Bronchus fibroblast of lung (primary cell): ENCODE measurements around a stretch of chr17.

- RAMPAGE, long total RNA = no peak
Measured at GRCh38 chr17:50184052-50185195, 17.0 kb downstream of the COL1A1 start.

GRCh38 chr17:50206873-50207281 is 5.4 kb upstream of the COL1A1 start:
- RAMPAGE, long total RNA = no peak

DNA sequence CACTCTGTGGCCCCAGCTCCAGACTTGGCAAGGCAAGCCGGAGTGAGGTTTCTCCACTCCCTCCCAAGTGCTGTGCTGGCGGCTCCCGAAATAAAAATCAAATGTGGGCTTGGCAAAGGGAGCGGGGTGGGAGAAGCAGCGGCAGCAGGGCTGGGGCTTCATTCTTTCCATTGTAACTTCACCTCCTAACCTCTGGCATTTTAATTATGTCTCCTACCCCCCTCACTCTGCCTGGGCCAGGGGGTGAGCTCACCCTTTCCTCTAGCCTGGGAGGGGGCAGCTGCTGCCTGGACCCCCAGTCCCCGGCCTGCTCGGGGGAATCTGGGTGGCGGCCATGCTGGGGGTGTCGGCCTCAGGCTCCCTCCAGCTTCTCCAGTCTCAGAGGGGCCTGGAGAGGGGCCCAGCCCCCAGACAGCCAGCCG is 14.5 kb upstream of the TMEM92 start:
- RAMPAGE, long total RNA = no peak

- RAMPAGE, long total RNA = no peak
Measured at GRCh38 chr17:50275204-50275606, 939 bp downstream of the TMEM92 start.

- RAMPAGE, long total RNA = no peak
Measured at GRCh38 chr17:50345552-50345991, 354 bp upstream of the XYLT2 start.

GRCh38 chr17:50391384-50391736 is 6.0 kb downstream of the LRRC59 start:
- RAMPAGE, long total RNA = no peak

- RAMPAGE, long total RNA = no peak
Measured at GRCh38 chr17:50466820-50467468, 1.7 kb downstream of the CHAD start.

- RAMPAGE, long total RNA = no peak
Measured at GRCh38 chr17:50482436-50483003, 3.9 kb downstream of the RSAD1 start.

DNA sequence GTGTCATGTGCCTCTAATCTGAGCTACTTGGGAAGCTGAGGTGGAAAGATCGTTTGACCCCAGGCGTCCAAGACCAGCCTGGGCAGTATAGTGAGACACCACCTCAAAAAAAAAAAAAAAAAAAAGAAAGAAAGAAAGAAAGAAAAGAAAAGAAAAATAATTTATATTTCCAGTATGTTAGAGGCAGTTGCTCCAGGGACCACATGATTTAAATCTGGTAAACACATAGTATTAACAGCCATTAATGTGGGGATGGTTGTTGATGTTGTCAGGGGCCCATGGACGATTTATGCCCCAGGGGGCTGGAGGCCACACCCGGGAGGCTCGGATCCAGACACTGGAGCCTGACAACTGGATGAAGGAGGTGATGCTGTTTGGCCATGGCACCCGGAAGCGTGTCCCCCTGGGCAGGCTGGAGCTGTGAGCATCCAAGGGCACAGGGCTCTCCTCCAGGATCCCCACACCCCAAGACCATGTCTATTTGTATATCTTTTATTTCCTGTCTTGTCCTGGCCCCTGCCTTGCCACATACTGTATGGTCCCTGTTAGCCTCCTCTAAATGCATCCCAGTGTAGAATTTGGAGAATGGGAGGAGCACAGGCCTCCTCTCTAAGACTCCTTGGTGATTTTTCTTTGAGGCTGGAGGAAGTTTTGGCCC is 4.5 kb downstream of the RSAD1 start:
- RAMPAGE, long total RNA = no peak

GRCh38 chr17:50511014-50511363 is 2.8 kb downstream of the MYCBPAP start:
- RAMPAGE, long total RNA = no peak

DNA sequence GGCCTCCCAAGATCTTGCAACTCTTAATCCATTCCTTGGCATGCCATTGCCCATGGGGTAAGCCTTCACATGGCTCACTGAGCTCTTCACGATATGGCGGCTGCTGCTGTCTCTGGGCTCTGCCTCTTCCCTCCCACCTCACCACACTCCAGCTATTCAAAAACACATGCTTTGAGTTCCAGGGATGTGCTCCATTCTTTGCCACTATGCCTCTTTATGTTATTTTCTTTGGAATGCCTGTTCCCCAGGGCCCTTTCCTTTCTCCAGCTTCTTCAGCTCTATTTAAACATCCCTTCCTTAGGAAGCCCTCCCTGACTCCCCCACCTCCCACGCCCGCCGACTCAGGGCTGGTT is 6.6 kb downstream of the MYCBPAP start:
- RAMPAGE, long total RNA = no peak

DNA sequence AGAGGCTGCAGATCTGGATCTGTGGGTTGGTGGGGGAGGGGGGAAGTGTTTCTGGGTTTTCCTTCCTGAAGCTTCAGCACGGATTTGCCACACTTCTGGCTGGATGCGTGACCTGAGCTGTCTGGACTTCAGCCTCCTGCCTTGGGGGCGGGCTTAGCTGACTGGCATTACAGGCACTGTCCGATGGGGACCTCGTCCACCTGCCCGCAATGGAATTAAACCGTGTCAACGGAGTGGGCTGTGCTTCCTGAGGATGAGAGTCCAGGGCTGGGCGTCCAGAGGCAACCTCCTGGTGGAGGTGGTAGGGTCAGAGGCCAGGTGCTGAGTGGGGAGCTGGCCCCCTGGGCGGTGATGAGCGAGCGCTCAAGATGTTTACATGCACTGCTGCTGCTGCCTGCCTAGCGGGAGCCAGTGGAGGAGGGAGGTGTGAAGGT is 6.7 kb upstream of the ABCC3 start:
- RAMPAGE, long total RNA = no peak

DNA sequence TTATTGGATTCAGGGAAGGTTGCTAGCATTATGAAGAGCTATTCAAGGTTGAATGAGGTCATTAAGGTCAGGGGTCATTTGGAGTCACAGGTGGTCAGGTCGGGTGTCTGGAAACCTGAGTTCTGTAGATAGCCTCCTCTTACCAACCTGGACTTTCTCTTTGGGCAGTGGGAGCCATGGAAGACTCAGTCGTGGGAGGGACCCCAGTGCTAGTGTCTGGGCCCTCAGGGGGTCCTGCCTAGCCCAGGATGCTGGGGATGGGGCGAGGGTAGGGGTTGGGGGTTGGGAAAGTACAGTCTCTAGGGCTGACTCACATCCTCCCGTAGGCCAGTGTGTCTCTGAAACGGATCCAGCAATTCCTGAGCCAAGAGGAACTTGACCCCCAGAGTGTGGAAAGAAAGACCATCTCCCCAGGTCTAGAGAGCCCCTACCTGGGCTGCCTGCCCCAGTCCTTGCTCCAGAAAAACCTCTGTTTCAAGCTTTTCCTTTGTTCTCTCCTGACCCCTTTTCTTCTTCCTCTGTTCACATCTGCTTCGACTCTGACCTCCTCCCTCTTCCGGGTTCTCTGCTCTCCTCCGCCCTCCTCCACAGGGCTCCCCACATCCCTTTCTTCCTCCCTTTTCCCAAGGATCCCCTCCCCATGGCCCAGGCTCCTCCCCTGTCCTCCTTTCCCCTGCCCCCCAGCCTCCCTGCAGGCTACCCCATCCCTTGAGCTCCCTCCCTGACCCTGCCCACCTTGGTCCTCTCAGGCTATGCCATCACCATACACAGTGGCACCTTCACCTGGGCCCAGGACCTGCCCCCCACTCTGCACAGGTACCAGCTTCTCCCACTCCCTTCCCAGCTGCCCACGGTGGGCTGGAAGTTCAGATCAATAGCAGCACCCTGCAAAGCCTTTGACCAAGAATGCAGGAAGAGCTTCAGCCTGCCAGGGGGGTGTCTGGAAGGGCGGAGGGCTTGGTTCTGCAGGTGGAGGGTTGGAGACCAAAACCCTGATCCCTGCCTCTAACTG is 33.7 kb downstream of the ABCC3 start:
- RAMPAGE, long total RNA = no peak

DNA sequence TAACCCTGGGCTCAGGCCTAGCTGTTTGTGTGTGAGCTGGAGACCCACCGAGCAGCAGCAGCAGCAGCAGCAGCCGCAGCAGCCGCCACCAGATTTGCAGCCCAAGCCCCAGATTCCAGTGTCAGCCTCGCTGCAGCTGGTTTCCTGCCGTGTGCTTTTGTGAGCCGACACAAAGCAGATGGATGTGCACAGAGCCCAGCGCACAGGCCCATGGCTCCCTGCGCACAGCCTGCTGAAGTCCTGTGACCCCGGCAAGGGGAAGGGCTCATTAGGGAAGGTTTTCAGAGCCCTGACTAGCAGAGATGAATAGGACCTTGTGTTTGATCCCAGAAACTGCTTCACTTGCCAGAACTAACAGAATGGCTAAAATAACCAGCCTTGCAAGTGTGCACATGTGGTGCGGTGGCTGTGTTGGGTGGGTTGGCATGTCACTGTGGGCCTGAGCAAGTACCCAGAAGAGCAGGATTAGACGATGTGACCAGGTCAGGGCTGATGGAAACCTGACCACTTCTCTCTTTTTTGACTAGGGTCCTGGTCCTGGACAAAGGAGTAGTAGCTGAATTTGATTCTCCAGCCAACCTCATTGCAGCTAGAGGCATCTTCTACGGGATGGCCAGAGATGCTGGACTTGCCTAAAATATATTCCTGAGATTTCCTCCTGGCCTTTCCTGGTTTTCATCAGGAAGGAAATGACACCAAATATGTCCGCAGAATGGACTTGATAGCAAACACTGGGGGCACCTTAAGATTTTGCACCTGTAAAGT is 17.0 kb downstream of the ANKRD40 start:
- RAMPAGE, long total RNA = no peak

GRCh38 chr17:50721034-50721552 is 1.7 kb downstream of the LUC7L3 start:
- RAMPAGE, long total RNA = no peak

DNA sequence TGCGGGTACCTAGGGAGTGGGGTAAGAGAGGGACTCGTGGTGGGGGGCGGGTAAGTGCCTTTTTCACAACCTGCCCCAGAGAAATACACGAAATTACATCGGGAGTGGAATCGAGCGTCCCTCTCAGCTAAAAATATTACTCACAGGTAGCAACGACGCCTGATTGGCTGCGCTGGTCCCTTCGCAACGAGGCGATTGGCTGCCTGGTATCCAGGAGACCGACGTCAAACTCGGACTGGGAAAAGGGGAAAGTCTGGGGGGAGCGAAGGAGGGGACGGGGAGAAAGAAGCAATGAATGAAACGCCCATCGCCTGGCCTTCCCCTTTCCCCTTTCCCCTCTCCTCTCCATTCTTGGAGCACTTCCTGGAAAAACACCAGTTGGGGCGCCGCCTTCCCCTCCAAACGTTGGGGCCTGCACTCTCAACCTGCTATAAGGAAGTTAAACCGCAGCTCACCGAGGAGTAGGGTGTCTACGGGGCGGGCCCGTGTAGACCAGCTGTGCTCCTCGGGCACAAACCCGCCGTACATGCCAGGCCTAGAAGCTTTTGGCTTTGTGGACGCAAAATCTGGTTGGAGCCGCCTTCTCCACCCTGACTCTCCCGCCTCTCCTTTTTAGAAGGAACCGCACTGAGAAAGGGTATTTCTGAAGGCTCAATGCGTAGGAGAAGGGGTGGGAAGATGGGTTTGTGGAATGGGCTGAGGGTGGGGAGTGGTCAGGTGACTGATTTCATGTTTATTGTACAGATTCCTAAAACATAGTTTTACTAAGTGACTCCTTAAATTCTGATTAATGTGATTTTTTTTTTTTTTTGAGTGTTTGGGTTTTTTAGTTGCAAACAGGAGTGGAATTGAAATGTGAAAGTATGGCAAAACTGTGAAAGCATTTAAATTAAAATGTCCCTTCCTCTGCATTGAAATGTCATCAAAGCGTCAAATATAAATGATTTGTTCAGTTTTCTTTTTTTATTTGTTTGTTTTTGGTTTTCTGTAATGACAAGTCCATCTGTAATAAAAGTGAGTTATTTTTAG is 1.5 kb upstream of the TOB1 start:
- RAMPAGE, long total RNA = no peak

GRCh38 chr17:50898872-50899372 is 32.8 kb upstream of the TOB1 start:
- RAMPAGE, long total RNA = no peak

DNA sequence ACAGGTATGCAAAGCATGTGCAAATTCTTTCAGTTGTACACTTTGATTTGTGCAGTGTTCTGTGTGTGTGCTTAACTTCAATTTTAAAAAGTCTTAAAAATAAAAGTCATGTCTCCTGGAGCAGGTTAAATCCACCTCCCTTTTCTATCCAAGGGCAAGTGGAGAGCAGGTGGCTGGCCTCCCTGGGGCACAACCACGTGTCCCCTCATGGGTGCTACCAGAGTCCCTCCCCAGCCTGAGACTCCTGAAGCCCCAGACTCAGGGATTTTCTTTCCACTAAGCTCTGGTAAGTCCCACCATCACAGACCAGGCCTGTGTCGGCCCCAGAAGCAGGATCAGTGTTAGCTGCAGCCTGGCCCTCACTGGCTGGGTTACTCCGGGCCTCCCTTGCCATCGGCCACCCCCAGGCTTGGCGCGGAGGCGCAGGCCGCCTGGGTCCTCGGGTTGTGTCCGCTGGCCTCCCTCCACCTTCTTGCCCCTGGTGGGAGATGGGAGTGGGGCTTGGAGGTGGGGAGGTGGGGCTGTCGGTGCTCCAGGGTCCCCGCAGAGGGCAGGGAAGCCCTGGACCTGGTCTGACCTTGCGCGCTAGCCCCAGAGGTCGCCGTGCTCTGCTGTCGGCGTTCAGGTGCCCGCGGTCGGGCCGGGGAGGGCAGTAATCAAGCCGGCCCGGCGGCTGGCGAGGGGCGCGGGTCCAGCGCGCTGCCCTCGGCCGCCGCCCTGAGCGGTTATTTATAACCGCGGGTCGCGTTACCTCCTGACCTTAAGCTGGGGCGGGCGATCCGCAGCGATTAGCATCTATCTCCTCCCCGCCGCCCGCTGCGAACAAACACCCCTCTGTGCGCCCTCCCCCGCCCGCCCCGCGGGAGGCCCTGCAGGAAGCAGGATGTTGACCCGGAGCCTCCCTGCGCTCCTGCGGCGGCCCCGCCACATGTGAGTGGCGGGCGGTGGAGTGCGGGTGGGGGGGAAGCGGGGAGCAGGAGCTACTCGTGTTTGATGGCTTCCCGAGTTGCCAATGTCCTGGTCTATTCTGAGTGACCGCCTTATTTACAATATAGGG is 78.1 kb upstream of the TOB1 start:
- RAMPAGE, long total RNA = no peak

GRCh38 chr17:50946408-50947220 is 80.5 kb upstream of the TOB1 start:
- RAMPAGE, long total RNA = no peak

DNA sequence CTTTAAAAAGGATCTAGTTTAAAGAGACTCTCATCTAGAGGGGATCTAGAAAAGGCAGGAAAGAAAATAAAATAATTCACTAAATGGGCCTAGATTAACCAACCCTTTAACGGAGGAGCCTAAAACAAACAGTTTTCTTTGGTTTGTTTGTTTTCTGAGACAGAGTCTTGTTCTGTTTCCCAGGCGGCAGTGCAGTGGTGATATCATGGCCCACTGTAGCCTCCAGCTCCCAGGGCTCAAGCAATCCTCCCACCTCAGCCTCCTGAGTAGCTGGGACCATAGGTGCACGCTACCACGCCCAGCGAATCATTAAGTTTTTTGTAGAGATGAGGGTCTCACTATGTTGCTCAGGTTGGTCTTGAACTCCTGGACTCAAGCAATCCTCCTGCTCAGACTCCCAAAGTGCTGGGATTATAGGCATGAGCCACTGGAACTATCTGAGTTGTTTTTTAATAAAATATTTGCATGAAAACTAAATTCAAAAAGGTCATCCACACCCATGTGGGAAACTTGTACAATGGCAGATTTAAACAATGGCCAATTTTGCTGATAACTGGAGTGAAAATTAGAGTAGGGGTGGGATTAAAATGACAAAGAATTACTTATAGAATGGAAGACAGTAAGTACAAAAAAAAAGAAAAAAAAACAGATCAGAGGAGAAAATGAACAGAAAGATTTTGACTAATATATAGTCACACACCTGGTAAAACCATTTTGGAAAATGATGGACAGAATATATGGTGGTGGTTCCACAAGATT is 122.4 kb upstream of the TOB1 start:
- RAMPAGE, long total RNA = no peak